K562 (cell line): ENCODE results near the gene ZNF620.

DNA sequence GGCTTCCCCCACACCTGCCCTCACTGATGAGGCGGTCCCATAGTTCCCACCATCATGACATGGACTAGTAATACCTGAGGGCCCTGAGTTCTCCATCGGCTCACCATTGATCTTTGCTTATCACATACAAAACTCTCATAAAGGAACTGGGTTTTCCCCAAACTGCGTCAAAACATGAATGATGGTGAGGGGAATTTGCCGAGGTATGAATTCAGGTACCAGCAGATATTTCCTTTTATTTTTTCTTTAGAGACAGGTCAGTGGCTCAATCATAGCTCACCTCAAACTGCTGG, 1.5 kb upstream of the CCR8 start:
- RAMPAGE, long total RNA: no peak
- RRBS: no CpG with 5 or more reads among the region's 4 CpGs
PRO-cap:
- standard: no peak
- CoPRO, capped RNA only, 2 experiments: no peak in any of the 2 experiments
- CoPRO, capped and uncapped RNA, 2 experiments: no peak in any of the 2 experiments
- CoPRO, uncapped RNA only, 2 experiments: no peak in any of the 2 experiments
CAGE:
- cytosol, long polyA plus RNA: no peak
- long polyA plus RNA: no peak
- nucleolus, long total RNA: no peak
- nucleus, long polyA plus RNA: no peak

- RAMPAGE, long total RNA: no peak
- RRBS: no CpG with 5 or more reads among the region's 4 CpGs
PRO-cap:
- standard: no peak
- CoPRO, capped RNA only, 2 experiments: no peak in any of the 2 experiments
- CoPRO, capped and uncapped RNA, 2 experiments: no peak in any of the 2 experiments
- CoPRO, uncapped RNA only, 2 experiments: no peak in any of the 2 experiments
CAGE:
- cytosol, long polyA plus RNA: no peak
- long polyA plus RNA: no peak
- nucleolus, long total RNA: no peak
- nucleus, long polyA plus RNA: no peak
These were observed 3.6 kb downstream of the SLC25A38 start for GRCh38 chr3:39386580-39387270.

- RAMPAGE, long total RNA: no peak
- RRBS: no CpG with 5 or more reads among the region's 12 CpGs
PRO-cap:
- standard: no peak
- CoPRO, capped RNA only, 2 experiments: peak in 1 of 2 experiments; most common plus-strand start chr3:39412710 (in 1)
- CoPRO, capped and uncapped RNA, 2 experiments: no peak in any of the 2 experiments
- CoPRO, uncapped RNA only, 2 experiments: peak in 2 of 2 experiments; most common plus-strand start chr3:39412452 (in 1)
CAGE:
- cytosol, long polyA plus RNA: no peak
- long polyA plus RNA: no peak
- nucleolus, long total RNA: no peak
- nucleus, long polyA plus RNA: no peak
These were observed 6.2 kb downstream of the RPSA start for GRCh38 chr3:39412362-39413521.

GRCh38 chr3:39646175-39646546, 163.2 kb upstream of the MYRIP start:
- RAMPAGE, long total RNA: no peak
- RRBS: no CpG with 5 or more reads among the region's 1 CpG
PRO-cap:
- standard: no peak
- CoPRO, capped RNA only, 2 experiments: peak in 1 of 2 experiments; most common minus-strand start chr3:39646380 (in 1)
- CoPRO, capped and uncapped RNA, 2 experiments: no peak in any of the 2 experiments
- CoPRO, uncapped RNA only, 2 experiments: no peak in any of the 2 experiments
CAGE:
- cytosol, long polyA plus RNA: no peak
- long polyA plus RNA: no peak
- nucleolus, long total RNA: no peak
- nucleus, long polyA plus RNA: no peak

DNA sequence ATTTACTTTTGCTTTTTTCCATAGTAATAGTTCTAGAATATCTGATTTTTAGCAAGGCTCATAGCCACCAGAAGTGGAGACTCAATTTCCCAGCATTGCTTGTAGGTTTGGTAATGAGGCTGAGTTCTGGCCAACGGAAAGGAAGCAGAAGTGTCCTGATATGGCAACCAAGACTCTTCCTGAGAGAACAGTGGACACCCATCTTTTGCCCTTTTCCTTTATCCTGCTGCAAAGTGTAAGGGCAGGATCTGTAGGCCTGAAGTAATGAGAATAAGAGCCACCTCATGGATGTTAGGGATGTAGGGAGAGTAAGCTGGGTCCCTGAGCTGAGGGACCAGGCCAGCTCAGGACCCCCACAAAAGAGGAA, 13.0 kb upstream of the RPL14 start:
- RAMPAGE, long total RNA: no peak
- RRBS: no CpG with 5 or more reads among the region's 1 CpG
PRO-cap:
- standard: no peak
- CoPRO, capped RNA only, 2 experiments: no peak in any of the 2 experiments
- CoPRO, capped and uncapped RNA, 2 experiments: no peak in any of the 2 experiments
- CoPRO, uncapped RNA only, 2 experiments: no peak in any of the 2 experiments
CAGE:
- cytosol, long polyA plus RNA: no peak
- long polyA plus RNA: no peak
- nucleolus, long total RNA: no peak
- nucleus, long polyA plus RNA: no peak

GRCh38 chr3:40458368-40458964, 1.3 kb downstream of the RPL14 start:
- RAMPAGE, long total RNA: no peak
- RRBS: no CpG with 5 or more reads among the region's 7 CpGs
PRO-cap:
- standard: no peak
- CoPRO, capped RNA only, 2 experiments: no peak in any of the 2 experiments
- CoPRO, capped and uncapped RNA, 2 experiments: peak in 1 of 2 experiments; most common plus-strand start chr3:40458711 (in 1); most common minus-strand start chr3:40458657 (in 1)
- CoPRO, uncapped RNA only, 2 experiments: peak in 1 of 2 experiments; most common plus-strand start chr3:40458568 (in 1)
CAGE:
- cytosol, long polyA plus RNA: no peak
- long polyA plus RNA: no peak
- nucleolus, long total RNA: no peak
- nucleus, long polyA plus RNA: no peak

GRCh38 chr3:40464231-40464879, 7.2 kb downstream of the RPL14 start:
- RAMPAGE, long total RNA: no peak
- RRBS: no CpG with 5 or more reads among the region's 11 CpGs
PRO-cap:
- standard: no peak
- CoPRO, capped RNA only, 2 experiments: no peak in any of the 2 experiments
- CoPRO, capped and uncapped RNA, 2 experiments: peak in 1 of 2 experiments; most common plus-strand start chr3:40464609 (in 1); most common minus-strand start chr3:40464595 (in 1)
- CoPRO, uncapped RNA only, 2 experiments: peak in 2 of 2 experiments; most common plus-strand start chr3:40464384 (in 1); most common minus-strand start chr3:40464649 (in 1)
CAGE:
- cytosol, long polyA plus RNA: no peak
- long polyA plus RNA: no peak
- nucleolus, long total RNA: no peak
- nucleus, long polyA plus RNA: no peak

- RAMPAGE, long total RNA: no peak
- RRBS: no CpG with 5 or more reads among the region's 6 CpGs
PRO-cap:
- standard: no peak
- CoPRO, capped RNA only, 2 experiments: no peak in any of the 2 experiments
- CoPRO, capped and uncapped RNA, 2 experiments: no peak in any of the 2 experiments
- CoPRO, uncapped RNA only, 2 experiments: peak in 2 of 2 experiments; most common plus-strand start chr3:40465025 (in 1)
CAGE:
- cytosol, long polyA plus RNA: no peak
- long polyA plus RNA: no peak
- nucleolus, long total RNA: no peak
- nucleus, long polyA plus RNA: no peak
These were observed 7.9 kb downstream of the RPL14 start for GRCh38 chr3:40464880-40465618.

DNA sequence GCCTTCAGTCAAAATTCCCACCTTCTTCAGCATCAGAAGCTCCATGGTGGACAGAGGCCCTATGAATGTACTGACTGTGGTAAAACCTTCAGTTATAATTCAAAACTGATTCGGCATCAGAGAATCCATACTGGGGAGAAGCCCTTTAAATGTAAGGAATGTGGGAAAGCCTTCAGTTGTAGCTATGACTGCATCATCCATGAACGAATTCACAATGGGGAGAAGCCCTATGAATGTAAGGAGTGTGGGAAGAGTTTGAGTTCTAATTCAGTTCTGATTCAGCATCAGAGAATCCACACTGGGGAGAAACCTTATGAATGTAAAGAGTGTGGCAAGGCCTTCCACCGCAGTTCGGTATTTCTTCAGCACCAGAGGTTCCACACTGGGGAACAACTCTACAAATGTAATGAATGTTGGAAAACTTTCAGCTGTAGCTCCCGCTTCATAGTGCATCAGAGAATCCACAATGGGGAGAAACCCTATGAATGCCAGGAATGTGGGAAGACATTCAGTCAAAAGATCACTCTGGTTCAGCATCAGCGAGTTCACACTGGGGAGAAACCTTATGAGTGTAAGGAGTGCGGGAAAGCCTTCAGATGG, 10.5 kb downstream of the ZNF619 start:
- RAMPAGE, long total RNA: no peak
- RRBS: no CpG with 5 or more reads among the region's 7 CpGs
PRO-cap:
- standard: no peak
- CoPRO, capped RNA only, 2 experiments: no peak in any of the 2 experiments
- CoPRO, capped and uncapped RNA, 2 experiments: no peak in any of the 2 experiments
- CoPRO, uncapped RNA only, 2 experiments: peak in 2 of 2 experiments; most common plus-strand start position 406 of the sequence (in 1)
CAGE:
- cytosol, long polyA plus RNA: no peak
- long polyA plus RNA: no peak
- nucleolus, long total RNA: no peak
- nucleus, long polyA plus RNA: no peak

- RAMPAGE, long total RNA: start-site peak on the plus strand at chr3:40506063-40506123, 41 and 33 reads in 2 replicates
- RRBS: 26% methylated on average over 10 of the region's 45 CpGs
PRO-cap:
- standard: bidirectional peak, plus-strand start at chr3:40506020, minus-strand start at chr3:40505950; bidirectional peak, plus-strand start at chr3:40506082, minus-strand start at chr3:40506081
- CoPRO, capped RNA only, 2 experiments: peak in 2 of 2 experiments; most common plus-strand start chr3:40506082 (in 2); most common minus-strand start chr3:40505947 (in 2)
- CoPRO, capped and uncapped RNA, 2 experiments: peak in 1 of 2 experiments; most common plus-strand start chr3:40506082 (in 1); most common minus-strand start chr3:40505941 (in 1)
- CoPRO, uncapped RNA only, 2 experiments: peak in 2 of 2 experiments; most common plus-strand start chr3:40505933 (in 1); most common minus-strand start chr3:40505936 (in 1)
CAGE:
- cytosol, long polyA plus RNA: no peak
- long polyA plus RNA: no peak
- nucleolus, long total RNA: no peak
- nucleus, long polyA plus RNA: no peak
These were observed at the start of gene ZNF620 for GRCh38 chr3:40505529-40506568. Gene ZNF620 (plus strand): TSS chr3:40506039.

DNA sequence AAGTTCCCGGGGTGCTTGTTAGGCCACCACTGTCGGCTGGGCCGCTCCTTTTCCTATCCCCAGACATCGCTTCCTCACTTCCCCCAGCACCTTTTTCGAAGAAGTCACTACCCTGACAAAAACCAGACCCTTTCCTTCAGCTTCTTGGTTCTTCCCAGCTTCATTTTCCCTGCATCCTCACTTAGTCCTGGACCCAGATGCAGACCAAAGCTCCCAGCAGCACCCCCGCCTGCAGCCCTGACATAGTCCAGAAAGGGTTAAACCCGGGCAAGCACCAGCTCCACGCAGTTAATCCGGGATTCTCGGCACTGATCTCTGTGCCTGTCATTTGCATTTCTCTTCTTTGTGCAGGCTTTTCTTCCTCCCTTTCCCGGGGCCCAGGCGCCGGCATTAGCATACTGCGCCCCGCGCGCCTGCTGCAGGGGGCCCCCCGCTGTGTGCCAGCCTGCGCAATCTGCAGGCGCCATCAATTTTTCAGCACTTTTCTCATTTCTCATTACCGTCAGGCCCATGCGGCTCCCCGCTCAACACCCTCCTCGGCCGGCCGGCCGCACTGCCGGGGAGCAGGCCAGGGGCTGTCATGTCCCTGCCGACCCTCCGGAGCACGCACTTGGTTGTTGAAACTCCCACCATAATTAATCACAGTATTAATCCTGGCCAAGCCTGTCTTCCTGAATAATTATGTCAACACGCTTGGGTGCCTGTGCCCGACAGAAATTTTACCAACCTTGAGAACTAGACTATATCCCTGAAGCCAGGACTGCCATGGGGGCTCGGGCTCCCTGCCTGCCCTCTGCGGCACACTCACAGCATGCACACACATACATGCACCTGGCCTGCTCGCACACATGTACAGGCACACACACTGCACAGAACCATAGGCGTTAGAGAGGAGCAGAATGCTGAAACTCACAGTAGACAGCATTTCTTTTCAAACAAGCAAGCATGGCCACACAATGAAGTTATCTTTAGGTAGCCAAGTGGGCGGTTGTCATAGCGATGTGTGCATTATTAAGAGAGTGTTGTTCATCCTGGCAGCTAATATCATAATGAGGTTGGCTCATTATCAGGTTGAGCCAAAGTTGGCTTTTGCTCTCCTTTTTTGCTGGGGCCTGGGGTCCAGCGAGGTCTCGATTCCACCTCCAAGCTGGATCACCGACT, 90.9 kb downstream of the ZNF621 start:
- RAMPAGE, long total RNA: no peak
- RRBS: 8% methylated on average over 6 of the region's 42 CpGs
PRO-cap:
- standard: no peak
- CoPRO, capped RNA only, 2 experiments: no peak in any of the 2 experiments
- CoPRO, capped and uncapped RNA, 2 experiments: no peak in any of the 2 experiments
- CoPRO, uncapped RNA only, 2 experiments: no peak in any of the 2 experiments
CAGE:
- cytosol, long polyA plus RNA: no peak
- long polyA plus RNA: no peak
- nucleolus, long total RNA: no peak
- nucleus, long polyA plus RNA: no peak

- RAMPAGE, long total RNA: no peak
- RRBS: no CpG with 5 or more reads among the region's 3 CpGs
PRO-cap:
- standard: no peak
- CoPRO, capped RNA only, 2 experiments: no peak in any of the 2 experiments
- CoPRO, capped and uncapped RNA, 2 experiments: no peak in any of the 2 experiments
- CoPRO, uncapped RNA only, 2 experiments: no peak in any of the 2 experiments
CAGE:
- cytosol, long polyA plus RNA: no peak
- long polyA plus RNA: no peak
- nucleolus, long total RNA: no peak
- nucleus, long polyA plus RNA: no peak
These were observed 172.7 kb upstream of the CTNNB1 start for GRCh38 chr3:41026553-41027100.

- RAMPAGE, long total RNA: no peak
- RRBS: no CpG with 5 or more reads among the region's 1 CpG
PRO-cap:
- standard: no peak
- CoPRO, capped RNA only, 2 experiments: no peak in any of the 2 experiments
- CoPRO, capped and uncapped RNA, 2 experiments: no peak in any of the 2 experiments
- CoPRO, uncapped RNA only, 2 experiments: no peak in any of the 2 experiments
CAGE:
- cytosol, long polyA plus RNA: no peak
- long polyA plus RNA: no peak
- nucleolus, long total RNA: no peak
- nucleus, long polyA plus RNA: no peak
These were observed 39.5 kb upstream of the CTNNB1 start for GRCh38 chr3:41159834-41160166.

DNA sequence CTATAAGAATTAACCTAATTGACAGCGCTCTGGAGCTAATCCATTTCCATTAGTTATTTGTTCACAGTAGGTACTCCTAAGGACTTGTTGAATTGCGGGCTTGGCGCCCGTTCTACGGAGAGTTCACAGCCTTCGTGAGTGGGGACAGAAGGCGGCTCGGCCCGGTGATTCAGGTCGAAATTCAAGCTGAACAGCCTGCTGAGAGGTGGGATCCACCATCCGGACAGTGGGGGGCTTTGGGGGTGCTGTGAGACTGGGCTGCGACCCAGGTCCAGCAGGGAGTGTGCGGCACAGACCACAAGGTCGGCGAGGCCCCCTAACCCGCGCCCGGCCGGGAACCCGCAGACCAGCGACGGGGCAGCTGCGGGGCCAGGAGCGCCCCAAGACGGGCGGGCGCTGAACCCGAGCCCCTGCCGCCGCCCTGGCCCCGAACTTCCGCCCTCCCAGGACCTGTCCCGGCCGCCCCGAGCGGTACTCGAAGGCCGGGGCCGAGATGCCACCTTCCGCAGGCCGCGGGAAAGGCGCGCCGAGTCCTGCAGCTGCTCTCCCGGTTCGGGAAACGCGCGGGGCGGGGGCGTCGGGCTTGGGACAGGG, 631 bp upstream of the CTNNB1 start:
- RAMPAGE, long total RNA: no peak
- RRBS: 3% methylated on average over 18 of the region's 53 CpGs
PRO-cap:
- standard: bidirectional peak, plus-strand start at position 479 of the sequence, minus-strand start at position 561 of the sequence
- CoPRO, capped RNA only, 2 experiments: no peak in any of the 2 experiments
- CoPRO, capped and uncapped RNA, 2 experiments: no peak in any of the 2 experiments
- CoPRO, uncapped RNA only, 2 experiments: no peak in any of the 2 experiments
CAGE:
- cytosol, long polyA plus RNA: no peak
- long polyA plus RNA: no peak
- nucleolus, long total RNA: no peak
- nucleus, long polyA plus RNA: no peak

DNA sequence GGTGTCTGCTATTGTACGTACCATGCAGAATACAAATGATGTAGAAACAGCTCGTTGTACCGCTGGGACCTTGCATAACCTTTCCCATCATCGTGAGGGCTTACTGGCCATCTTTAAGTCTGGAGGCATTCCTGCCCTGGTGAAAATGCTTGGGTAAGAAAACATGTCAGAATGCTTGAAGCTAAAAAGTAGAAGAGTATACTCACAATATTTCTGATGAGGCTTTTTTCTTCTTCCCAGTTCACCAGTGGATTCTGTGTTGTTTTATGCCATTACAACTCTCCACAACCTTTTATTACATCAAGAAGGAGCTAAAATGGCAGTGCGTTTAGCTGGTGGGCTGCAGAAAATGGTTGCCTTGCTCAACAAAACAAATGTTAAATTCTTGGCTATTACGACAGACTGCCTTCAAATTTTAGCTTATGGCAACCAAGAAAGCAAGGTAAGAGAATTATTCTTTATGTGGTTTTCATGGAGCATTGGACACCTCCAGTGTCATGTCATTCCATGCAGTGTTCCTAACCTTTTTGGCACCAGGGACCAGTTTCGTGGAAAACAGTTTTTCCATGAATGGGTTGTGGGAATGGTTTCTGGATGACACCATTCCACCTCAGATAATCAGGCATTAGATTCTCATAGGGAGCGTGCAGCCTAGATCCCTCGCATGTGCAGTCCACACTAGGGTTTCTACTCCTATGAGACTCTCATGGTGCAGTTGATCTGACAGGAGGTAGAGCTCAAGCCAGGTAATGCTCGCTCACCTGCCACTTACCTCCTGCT, 26.3 kb downstream of the CTNNB1 start:
- RAMPAGE, long total RNA: no peak
- RRBS: no CpG with 5 or more reads among the region's 10 CpGs
PRO-cap:
- standard: no peak
- CoPRO, capped RNA only, 2 experiments: no peak in any of the 2 experiments
- CoPRO, capped and uncapped RNA, 2 experiments: no peak in any of the 2 experiments
- CoPRO, uncapped RNA only, 2 experiments: peak in 1 of 2 experiments; most common plus-strand start position 558 of the sequence (in 1); most common minus-strand start position 349 of the sequence (in 1)
CAGE:
- cytosol, long polyA plus RNA: no peak
- long polyA plus RNA: no peak
- nucleolus, long total RNA: no peak
- nucleus, long polyA plus RNA: no peak

DNA sequence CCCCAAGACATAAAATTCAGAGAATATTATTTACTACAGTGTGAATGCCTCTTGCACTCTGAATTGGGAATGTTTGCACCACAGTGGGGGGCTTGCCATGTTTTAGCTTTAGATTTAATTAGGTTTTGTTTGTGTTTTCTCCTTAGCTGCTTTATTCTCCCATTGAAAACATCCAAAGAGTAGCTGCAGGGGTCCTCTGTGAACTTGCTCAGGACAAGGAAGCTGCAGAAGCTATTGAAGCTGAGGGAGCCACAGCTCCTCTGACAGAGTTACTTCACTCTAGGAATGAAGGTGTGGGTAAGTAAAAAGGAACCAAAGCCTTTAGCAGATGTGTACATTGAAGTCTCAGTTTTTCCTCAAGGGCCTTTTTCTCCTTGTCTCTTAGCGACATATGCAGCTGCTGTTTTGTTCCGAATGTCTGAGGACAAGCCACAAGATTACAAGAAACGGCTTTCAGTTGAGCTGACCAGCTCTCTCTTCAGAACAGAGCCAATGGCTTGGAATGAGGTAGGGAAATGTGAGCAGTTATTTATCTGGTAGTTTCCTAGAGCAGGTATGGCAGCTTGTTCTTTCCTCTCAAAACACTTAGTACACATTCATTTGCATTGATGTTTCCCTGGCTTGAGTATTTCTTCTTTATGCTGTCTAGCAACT, 37.0 kb downstream of the CTNNB1 start:
- RAMPAGE, long total RNA: no peak
- RRBS: no CpG with 5 or more reads among the region's 3 CpGs
PRO-cap:
- standard: no peak
- CoPRO, capped RNA only, 2 experiments: no peak in any of the 2 experiments
- CoPRO, capped and uncapped RNA, 2 experiments: no peak in any of the 2 experiments
- CoPRO, uncapped RNA only, 2 experiments: no peak in any of the 2 experiments
CAGE:
- cytosol, long polyA plus RNA: no peak
- long polyA plus RNA: no peak
- nucleolus, long total RNA: no peak
- nucleus, long polyA plus RNA: start-site peak on the plus strand centred at position 349 of the sequence, 343 bp wide, 73 and 44 reads in 2 replicates

GRCh38 chr3:41352441-41352819, 153.1 kb downstream of the CTNNB1 start:
- RAMPAGE, long total RNA: no peak
- RRBS: no CpG with 5 or more reads among the region's 2 CpGs
PRO-cap:
- standard: no peak
- CoPRO, capped RNA only, 2 experiments: no peak in any of the 2 experiments
- CoPRO, capped and uncapped RNA, 2 experiments: no peak in any of the 2 experiments
- CoPRO, uncapped RNA only, 2 experiments: no peak in any of the 2 experiments
CAGE:
- cytosol, long polyA plus RNA: no peak
- long polyA plus RNA: no peak
- nucleolus, long total RNA: no peak
- nucleus, long polyA plus RNA: no peak